Measurements from ENCODE around the genes ARL17A and GOSR2.

- RRBS, result no CpG with 5 or more reads among the region's 3 CpGs
Observed at GRCh38 chr17:45296516-45297048, 20.2 kb downstream of the MAP3K14 start.

GRCh38 chr17:45299309-45299786 is 17.5 kb downstream of the MAP3K14 start:
- RRBS, result no CpG with 5 or more reads among the region's 2 CpGs

DNA sequence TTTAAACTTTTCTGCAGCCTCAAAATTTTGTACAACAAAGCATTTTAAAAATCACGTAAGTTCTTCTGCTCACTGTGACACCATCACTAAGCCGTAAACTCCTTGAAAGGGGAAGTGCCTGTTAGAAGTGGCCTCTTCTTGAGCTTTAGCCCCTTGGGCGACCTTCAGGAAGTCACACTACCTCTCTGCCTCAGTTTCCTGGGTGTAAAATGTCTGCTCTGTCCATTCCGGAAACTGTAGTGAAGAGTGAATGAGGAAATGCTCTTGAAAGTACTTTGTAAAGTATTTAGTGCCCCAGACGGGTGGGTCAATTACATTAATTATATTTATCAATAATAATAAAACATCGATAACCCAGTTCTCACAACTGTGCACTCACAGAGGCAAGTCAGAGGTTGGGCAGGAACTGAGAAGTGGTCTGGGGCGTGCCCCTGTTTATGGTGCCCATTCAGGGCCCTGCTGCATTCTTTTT is 26.4 kb downstream of the ARHGAP27 start:
- RRBS, result no CpG with 5 or more reads among the region's 7 CpGs

DNA sequence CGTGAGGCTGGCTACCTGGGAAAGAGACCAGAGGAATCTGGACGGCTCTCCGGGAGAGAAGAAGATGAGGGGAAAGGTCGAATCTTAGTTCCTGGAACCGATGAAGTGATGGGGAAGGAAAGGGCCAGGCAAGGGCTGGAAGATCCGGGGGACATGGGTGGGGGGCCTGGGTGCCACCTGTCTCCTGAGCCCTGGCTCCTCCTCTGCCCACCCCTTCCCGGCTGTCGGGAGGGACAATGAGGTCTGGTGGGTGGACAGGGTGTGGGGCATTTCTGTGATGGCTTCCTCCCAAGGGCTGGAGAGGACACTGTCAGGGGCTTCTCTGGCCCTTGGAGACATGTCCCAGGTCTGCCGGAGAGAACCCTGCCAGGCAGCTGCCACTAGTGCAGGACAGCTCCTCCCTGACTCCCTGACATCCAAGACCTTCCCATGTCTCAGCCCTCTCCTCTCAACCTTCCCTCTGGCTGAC is 9.2 kb upstream of the ARHGAP27 start:
- RRBS, result no CpG with 5 or more reads among the region's 9 CpGs

DNA sequence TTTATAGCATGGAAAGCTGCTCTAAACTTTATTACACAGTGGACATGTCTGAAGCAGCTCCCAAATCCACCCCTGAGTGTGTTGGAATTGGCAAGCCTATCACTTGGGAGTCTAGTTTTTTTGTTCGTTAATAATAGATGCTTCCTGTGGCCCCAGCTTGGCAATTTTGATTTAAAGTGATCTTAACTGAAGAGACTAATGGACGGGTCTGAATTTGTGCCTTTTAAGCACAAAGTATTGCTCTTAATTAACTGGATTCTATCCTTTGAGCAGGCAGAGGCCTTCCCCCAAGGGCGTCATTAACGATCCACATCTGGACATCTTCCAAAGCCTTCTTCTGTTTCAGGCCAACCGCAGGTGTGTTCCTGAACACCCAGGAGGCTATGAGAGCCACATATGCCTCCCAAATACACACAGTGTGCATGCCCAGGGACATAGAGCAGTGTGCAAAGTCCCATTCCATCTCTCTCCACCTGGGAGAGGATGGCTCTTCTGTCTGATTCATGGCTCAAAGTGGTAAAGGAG is 42.2 kb downstream of the MAPT start:
- RRBS, result no CpG with 5 or more reads among the region's 5 CpGs

- RRBS, result no CpG with 5 or more reads among the region's 6 CpGs
Observed at GRCh38 chr17:46033225-46033840, 34.3 kb downstream of the STH start.

- RRBS, result no CpG with 5 or more reads among the region's 3 CpGs
Observed at GRCh38 chr17:46034972-46035534, 36.0 kb downstream of the STH start.

DNA sequence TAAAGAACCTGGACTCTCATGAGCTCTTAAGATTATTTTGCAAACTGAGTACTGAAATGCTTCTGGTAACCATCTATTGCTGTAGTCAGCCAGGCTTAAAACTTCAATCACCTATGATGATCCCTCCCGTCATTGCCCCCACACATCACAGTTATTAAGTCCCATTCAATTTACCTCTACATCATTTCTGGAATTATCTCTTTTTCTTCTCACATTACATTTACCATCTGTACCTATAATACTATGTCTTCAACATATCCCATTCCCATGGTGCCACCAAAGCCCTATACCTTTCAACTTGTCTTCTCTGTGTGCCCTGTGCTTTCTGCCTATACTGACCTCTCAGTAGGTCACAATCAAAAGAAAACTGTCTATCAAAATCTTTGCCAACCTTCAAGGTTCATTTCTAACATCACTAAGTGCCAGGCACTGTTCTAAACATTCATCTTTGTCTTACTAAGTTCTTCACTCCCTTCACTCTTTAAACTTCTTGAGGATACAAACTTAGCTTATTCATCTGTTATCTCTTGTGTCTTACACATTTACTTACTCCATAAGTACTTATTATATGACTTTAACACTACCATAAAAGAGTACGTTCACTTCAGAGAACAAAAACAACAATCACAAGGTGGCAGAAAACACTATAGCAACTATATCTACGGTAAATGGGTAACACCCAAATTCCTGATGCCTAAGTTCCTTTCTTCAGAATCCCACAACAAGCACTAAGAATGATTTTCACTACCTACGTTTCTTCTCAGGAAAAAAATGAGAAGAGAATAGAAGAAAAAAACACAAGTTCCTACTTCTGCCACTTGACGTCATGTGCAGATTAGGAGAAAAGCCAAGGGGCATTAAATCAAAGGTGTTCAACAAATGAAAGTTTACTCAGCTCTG is 29.4 kb downstream of the KANSL1 start:
- RRBS, result no CpG with 5 or more reads among the region's 5 CpGs

DNA sequence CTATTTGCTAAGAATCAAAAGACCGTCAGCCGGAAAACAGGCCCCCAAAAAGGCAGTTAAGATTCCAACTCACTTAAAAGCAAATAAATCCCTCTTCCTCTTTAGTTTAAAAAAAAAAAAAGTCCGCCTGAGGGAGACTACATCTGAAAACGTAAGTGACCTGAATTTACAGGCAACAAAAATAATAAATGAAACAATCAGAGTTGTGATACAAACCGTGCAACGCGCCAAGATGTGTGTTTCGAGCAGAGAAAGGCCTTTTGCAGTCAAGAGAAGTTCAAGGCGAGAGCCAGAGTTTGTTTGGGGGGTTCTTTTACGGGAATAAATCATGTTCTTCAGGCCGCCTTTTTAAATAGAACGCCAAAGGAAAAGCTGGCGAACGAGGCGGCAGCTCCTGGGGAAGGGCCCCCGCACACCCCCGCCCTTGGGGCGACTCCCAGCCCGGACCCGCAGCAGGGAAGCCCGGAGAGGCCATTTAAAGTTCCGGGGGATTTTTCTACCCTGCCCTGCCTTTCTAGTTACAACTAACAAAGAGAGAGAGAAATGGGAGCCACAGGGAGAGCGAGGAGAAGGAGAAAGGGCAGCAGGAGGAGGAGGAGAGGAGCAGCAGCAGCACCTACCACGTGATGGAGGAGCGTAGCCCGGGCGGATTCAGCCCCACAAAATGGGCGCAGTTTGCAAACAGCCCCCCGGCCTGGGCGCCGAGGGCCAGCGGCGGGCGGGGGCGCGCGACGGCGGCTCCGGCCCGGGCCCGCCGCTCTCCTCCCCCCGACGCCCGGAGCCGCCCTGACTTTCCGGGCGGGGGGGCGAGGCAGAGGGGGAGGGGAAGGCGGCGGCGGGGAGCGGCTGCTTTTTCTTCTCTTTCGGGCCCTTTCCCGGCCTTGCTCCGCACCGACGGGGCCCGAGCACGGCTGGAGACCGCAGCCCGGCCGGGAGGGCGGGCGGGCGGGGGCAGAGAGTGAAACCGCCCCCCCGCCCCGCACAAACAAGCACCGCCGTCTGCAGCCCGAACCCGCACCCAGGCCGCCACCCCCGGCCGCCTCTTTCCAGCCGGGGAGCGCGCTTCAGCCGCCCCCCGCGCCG is 685 bp downstream of the KANSL1 start:
- RRBS, result 2% methylated on average over 35 of the region's 84 CpGs

DNA sequence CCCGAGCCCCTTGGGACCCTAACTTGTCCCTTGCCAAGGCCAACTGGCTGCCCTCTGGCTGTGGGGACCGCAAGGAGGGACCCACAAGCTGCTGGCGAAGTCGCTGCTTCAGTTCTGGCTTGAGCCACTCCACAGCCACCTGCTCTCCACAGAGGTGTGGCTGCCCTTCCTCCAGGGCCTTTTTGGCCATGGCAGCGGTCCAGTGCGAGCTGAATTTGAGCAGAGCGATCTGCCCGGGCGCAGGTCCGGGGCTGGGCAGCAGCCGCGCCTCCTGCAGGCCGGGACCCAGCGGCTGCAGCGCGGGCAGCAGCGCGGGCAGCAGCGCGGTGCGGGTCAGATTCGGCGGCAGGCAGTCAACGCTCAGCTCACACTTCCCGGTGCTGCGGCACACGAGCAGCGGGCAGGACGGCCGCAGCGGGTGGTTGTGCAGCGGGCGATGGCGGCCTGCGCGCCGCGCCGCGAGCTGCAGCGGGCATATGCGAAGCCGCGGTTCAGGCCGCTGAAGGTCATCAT is 35.0 kb upstream of the LRRC37A start:
- RRBS, result no CpG with 5 or more reads among the region's 45 CpGs

DNA sequence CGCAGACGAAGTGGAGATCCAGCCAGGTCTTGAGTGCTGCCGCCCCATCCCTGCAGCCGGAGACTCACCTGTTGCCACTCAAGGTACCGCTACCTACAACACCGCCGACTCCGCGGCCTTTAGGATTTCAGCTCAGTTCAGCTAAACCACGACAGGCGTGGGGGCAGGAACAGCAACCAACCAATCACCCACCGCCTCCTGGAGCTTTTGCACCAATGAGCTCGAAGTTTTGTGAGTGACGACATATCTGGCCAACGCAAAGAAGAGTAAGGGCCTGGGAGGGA is at the start of gene ARL17A:
Gene ARL17A (minus strand): TSS at position 159 of the 284 bp plus-strand sequence.
- RRBS, result no CpG with 5 or more reads among the region's 15 CpGs

DNA sequence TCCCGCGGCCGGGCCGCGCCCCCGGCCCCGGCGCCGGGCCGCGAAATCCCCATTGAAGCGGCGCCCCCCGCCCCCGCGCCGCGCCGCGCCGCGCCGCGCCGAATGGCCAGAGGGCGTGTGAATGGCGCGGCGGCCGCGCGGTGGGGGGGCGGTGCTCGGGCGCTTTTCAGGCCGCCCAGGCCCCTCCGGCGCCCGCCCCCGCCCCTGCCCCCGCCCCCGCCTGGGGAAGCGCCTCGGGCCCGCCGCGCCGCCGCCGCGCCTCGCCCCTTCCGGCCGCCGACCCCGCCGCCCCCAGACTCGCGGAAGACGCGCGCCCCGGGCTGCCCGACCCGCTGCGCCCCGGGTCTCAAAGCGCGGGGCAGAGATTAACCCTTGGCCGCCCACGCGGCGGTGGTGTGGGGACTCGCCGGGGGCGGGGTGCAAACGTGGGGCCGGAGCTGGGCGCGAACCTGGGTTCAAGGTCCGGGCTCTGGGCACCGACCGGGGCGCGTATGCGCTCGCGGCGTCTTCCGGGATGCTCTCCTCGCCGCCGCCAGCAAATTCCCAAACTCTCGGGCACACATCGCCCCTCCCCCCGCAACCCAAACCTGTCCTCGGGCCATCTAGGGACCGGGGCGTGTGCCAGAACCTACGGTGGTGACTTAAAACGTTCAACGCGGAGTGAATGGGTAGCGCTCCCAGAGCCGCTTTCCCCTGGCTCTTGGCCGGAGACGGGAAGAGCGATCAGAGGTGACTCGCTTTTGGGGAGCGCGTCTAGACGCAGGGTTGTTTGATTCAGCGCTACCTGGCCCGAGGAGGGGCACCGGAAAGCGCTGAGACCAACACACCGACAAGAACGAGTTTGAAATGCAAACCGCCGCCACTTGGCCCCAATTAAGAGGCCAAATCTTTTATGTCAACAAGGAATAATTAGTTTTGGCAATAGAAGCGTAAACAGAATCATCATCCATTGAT is 46.5 kb downstream of the WNT3 start:
- RRBS, result 2% methylated on average over 38 of the region's 121 CpGs

DNA sequence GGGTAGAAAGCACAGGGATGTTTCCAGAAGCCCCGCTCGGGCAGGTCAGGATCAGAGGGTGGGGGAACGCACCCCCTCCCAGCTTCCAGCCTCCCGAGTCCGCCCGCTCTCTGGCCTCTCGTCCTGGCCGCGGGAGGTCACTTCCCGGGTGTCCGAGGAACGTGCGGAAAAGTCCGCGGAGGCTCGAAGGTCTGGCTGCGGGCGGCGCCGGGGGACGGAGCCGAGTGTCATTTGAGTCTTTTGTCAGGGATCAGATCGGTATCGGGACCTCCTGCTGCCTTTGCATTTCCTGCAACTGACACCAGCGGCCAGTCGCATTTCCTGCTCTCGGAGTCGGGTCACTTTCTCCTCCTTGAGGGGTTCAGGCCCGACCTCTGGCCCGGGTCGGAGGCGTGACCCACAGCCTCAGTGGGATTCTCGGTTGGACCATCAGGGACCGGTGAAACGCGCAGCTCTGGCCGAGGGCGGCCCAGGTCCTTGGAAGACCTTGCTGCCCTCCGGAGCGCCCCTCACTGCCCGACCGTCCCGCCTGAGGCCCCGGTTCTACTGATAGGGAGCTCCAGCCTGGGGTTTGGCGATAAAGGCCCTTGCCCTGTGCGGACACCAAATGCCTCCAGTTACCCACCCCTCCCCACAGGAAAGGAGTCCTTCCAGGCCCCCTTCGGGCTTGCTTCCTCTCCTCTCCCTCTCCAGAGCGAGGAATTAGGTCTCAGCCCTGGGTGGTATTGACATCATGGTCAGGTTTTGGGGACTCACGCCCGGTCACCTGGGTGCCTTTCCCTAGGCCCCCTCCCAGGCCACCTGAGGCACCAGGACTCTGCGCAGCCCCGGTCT is 845 bp upstream of the WNT3 start:
- RRBS, result 30% methylated on average over 29 of the region's 52 CpGs

DNA sequence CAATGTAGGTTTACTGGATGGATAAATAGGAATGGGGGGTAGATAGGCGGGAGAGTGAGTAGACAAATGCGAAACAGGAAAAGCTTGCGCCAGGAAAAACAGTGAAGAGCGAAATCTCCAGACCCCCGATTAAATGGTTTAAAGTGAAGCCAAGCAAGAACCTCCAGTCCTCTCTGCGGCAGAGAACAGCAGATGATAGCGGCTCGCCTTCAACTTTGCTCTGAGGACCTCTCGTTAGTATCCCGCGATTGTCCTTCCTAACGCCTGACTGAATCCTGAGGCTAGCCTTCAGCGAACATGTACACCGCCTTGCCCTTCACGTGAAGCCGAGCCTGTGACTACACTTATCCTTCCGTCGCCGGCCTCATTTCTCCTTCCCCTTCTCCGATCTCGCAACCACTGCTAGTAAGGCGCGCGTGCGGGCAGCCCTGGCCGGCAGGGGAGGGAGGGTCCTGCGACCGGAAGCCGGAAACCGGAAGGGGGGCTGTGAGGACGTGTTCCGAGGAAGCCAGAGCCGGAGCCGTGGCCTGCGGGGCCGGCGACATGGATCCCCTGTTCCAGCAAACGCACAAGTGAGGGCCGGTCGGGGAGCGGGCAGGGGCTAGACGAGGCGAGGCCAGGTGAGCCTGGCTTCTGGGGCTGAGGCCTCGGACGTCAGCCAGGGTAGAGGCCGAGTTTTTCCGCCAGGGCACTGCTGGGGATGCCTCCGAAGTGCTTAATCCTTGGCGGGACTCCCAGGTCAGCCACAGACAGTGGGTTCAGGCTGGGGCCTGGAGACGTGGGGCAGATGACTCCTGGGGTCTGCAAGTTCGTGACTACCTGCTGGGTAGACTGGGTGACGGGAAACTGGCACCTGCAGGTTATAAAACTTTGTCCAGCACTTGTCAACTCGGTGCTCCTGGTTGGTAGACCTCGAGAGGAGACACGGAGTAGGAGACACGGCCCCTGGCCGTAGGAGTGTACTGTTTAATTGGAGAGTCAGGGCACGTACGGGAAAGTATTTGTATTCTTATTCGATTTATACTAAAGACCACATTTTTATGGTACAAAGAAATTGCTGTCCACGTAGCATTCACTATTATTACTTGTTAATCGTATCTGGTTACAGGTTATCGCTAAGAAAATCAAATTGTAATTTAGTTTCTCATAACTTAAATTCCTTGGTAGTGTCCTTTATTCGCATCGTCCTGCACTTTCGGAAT is at the start of gene GOSR2:
Gene GOSR2 (plus strand): TSS at position 511 of the 1,202 bp plus-strand sequence.
- RRBS, result 1% methylated on average over 14 of the region's 66 CpGs

- RRBS, result no CpG with 5 or more reads among the region's 4 CpGs
Observed at GRCh38 chr17:46950024-46950422, 27.1 kb downstream of the GOSR2 start.

DNA sequence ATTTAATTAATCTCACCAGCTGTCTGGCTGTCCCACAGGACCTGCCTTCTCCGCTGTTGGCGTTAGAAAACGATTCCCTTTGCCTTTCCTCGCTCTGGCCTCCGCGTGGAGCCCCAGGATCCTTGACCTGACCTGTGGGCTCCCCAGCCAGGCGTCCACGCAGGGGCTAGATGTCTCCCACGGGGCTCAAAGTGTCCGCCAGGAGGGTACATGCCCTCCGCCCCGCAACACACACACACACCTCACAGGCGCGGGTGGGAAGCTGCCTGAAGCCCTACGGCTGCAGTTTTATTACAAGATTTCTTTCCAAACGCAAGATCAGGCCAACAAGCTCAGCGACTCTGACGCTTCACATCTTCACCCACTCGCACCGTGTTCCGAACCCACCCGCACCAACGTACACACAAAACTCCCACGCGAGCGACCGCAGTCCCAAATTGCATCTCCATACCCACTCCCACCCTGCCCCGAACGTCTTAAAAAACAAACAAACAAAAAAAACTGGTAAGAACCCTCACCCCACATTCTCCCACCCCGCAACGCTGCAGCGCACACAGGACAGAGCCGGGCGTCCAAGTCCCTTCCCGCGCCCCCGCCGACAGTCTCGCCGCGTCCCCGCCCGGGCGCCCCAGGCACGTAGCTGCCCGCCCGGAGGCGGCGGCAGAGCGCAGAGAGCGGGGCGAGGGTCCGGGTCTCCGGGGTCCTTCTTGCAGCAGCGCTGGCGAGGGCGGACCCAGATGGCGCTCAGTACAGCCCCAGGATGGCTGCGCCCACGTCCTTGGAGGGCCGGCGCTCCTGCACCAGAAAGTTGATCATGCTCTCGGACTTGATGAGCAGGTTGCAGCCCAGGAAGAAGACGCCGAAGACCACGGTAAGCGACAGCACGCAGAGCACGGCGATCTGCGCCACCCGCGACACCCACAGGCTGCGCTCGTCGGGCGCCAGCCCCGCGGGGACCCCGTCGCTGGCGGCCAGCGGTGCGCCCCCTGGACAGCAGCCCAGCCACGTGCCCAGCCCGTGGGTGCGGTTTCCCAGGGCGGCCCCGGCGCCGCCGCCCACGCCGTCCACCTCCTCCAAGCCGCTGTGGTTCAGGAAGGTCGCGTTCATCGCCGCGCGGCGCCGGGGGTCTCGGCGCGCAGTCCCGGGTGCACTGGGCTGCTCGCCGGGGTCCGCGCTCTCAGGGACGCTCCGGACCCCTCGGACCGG is 749 bp downstream of the RPRML start:
- RRBS, result 2% methylated on average over 40 of the region's 115 CpGs

- RRBS, result no CpG with 5 or more reads among the region's 5 CpGs
Observed at GRCh38 chr17:47223521-47223860, 14.3 kb downstream of the MYL4 start.

DNA sequence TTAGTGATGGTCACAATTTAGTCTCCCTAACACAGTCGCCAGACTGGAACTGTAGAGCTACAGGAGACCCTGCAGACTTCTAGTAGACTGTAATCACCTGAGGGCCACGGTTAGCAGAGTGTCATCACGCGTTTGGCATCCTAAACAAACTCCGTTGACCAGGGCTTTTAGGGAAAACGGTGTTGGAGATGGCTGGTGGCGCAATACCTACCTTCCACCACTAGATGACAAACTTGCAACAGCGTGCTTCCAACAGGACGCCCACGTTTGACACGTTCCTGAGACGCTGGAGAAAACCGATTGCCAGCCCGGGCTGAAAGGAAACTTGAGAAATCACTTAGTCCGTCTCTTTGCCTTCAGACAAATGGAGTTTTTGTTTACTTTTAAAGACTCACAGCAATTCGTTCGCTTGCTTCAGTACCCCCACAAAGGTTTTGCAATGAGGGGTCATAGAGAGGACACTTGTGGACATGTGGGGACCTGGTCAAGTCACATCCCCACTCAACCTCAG is 20.6 kb downstream of the MYL4 start:
- RRBS, result no CpG with 5 or more reads among the region's 17 CpGs

DNA sequence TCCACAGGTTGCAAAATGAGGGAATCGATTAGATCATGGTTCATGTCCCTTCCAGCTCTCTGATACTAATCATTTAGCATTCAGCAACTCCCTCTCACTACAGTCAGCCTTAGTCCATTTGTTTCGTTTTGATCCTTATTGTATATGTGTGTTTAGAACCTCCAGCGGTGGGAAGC is 21.0 kb downstream of the MYL4 start:
- RRBS, result no CpG with 5 or more reads among the region's 3 CpGs

GRCh38 chr17:47230391-47231450 is 21.6 kb downstream of the MYL4 start:
- RRBS, result no CpG with 5 or more reads among the region's 14 CpGs